Neural progenitor cell (in vitro differentiated cells): ENCODE results near the genes TMEM121B and PEX26.

- RAMPAGE, long total RNA = no peak
Observed at GRCh38 chr22:16599505-16600009, 6.9 kb upstream of the CCT8L2 start.

DNA sequence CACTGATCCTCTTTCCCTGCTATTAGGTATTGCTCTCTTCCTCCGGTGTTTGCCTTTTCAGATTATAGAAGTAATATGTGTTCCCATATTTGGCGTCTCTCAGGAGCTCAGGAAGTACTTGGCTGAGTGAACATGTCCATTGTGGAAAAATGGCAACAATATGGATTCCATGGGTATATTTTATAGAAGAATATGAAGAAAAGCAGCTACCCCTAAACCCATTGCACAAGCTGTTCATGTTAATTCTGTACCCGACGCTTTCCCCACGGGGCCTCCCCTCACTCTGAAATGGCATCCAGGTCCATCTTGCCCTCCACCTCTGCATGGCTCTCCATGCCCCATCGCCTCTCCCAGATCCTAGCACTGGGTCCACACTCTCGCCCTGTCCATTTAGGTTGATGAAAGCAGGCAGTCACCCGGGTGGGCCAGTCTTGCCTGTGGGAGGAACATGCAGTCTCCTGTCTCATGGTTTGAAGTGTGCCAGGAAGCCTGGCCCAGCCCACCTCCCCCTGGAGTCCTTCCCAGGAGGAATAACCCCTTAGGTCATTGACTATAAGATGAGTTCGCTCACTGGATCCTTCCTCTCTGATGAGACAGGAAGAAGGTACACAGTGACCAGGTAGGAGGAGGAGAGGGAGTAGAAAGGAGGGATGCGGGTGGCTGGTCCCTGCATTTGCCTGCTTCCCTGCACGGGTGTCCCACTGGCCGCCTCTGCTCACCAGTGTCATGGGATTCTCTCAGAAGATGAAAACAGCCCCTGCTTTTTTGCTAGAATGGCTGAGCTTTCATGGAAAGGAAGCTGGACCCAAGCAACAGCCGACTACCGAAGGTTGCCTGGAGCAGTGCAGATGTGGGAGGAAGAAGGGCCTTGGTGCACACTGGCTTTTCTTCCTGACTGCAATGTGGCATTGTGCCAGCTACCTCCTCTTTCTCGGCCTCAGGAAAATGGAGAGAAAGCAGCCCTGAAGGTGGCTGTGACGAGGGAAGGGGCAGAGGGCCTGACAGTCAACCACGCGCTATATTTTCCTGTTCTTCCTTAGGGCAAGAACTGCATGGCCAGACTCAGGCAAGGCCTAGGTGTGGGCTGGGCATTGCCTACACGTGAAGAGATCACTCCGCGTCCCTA, 6.8 kb downstream of the TMEM121B start:
- RAMPAGE, long total RNA = no peak

DNA sequence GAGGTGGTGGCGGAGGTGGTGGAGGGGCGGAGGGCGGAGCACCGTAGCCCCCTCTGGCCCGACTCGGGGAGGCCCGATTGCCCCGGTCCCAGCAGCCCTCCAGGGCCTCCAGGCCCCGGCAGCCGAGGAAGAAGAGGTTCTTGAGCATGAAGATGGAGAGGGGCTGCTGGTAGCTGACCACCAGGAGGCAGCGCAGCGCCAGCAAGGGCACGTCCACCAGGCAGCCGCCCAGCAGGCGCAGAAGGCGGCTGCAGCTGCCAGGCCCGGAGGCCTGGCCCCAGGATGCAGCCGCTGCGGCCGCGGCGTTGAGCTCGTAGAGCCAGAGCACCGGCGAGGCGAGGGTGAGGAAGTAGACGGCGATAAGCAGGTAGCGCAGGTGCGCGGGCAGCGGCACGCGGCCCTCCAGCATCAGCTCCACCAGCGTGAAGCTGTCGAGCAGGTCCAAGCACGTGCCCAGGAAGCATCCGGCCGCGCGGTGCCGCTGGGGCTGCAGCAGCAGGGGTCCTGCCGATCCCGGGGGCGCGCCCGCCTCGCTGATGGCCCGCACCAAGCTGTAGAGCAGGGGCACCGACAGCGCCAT, 1.6 kb downstream of the TMEM121B start:
- RAMPAGE, long total RNA = no peak

- RAMPAGE, long total RNA = no peak
Observed at GRCh38 chr22:17120714-17122080, at the start of gene TMEM121B. Gene TMEM121B (minus strand): TSS chr22:17121360.

GRCh38 chr22:17264310-17265165, 45.3 kb upstream of the ADA2 start:
- RAMPAGE, long total RNA = no peak

- RAMPAGE, long total RNA = no peak
Observed at GRCh38 chr22:17385444-17386396, 16.5 kb downstream of the CECR2 start.

DNA sequence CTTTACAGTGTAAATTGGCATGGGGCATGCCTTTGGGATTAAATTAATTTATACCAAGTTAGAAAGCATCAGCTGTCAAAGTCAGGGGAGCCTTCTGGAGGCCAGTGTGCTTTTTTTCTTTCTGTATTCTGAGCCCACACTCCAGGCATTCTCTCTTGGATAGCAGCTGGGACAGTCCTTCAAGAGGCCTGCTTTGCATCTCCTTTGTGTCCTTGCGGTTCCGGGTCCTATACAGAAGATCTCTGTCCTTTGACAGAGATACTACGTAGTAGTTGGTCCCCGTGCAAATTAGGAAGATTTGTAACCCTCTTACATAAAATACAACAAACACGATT, 91.1 kb upstream of the SLC25A18 start:
- RAMPAGE, long total RNA = no peak

- RAMPAGE, long total RNA = no peak
Observed at GRCh38 chr22:17758016-17758645, 16.1 kb downstream of the BID start.

- RAMPAGE, long total RNA = no peak
Observed at GRCh38 chr22:17769283-17770351, 4.7 kb downstream of the BID start.

GRCh38 chr22:17776108-17776322, 1.7 kb upstream of the BID start:
- RAMPAGE, long total RNA = no peak

DNA sequence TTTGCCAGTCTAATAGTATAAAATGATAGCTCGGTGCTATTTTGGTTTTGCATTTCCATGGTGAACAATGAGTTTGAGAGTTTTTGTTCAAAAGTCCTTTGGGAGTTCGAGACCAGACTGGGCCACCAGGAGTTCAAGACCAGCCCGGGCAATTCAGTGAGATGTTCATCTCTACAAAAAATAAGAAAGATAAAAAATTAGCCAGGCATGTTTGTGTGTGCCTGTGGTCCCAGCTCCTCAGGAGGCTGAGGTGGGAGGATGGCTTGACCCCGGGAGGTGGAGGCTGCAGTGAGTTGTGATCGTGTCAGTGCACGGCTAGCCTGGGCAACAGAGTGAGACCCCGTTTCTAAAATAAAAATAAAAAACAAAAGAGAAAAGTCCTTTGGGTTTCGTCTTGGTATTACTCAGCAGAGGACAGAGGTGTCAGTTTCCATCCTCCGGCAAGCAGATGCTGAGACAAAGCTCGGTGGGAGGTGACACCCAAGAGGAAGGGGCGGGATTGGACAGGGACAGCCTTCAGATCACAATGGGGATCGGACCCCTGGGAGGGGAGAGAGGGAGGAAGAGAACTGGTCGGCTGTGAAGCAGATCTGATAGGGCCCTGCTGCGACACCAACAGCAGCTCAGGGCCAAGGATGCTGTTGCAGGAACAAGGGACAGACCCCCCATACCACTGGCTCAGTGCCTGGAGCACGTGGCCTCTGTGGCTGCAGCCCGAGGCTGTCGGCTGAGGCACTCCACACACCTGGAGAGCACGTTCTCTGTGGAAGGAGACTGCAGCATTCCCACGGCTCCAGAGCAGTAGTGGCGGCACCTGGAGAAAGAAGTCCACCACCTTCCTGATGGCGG, 5.1 kb upstream of the BID start:
- RAMPAGE, long total RNA = no peak

- RAMPAGE, long total RNA = no peak
Observed at GRCh38 chr22:17780504-17781054, 6.3 kb upstream of the BID start.

DNA sequence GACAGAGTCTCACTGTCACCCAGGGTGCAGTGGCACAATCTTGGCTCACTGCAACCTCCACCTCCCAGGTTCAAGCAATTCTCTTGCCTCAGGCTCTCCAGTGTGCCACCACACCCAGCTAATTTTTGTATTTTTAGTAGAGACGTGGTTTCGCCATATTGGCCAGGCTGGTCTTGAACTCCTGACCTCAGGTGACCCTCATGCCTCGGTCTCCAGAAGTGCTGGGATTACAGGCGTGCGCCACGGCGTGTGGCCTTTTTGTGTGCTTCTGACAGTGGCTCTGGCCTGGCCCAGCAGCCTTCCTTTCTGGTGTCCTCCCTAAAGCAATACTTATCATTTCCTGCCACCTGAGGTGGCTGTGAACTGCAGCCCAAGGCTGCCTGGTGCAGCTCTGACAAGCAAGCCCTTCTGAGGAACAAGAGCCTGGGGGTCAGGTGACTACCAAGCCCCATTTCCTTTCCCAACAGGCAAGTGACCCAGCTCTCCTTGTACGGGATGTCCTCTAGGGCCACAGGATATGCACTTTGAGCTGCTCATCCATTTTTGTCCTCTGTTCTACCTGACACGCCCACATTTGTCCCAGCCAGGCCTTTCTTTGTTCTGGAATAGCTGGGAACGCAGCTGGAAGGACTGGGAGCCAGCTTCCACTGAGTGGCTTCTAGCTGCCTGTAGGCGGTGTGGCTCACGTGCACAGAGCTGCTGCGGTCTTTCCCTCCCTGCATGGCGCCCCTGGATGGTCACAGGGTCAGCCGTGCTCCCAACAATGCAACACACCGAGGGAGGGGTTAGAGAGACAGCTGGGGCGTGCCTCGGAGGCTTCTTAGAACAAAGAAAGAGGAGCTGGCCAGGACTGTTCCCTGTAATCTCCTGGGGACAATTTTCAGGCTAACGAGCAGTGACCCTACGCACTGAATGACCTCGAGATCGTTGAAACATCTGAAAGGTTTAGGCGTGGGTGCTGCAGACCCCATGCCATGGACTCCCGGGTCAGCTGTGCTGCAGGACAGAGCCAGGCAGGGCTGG, 12.3 kb upstream of the BID start:
- RAMPAGE, long total RNA = no peak

GRCh38 chr22:17831179-17832238, 57.2 kb upstream of the BID start:
- RAMPAGE, long total RNA = no peak

- RAMPAGE, long total RNA = no peak
Observed at GRCh38 chr22:17841538-17842305, 67.5 kb upstream of the BID start.

DNA sequence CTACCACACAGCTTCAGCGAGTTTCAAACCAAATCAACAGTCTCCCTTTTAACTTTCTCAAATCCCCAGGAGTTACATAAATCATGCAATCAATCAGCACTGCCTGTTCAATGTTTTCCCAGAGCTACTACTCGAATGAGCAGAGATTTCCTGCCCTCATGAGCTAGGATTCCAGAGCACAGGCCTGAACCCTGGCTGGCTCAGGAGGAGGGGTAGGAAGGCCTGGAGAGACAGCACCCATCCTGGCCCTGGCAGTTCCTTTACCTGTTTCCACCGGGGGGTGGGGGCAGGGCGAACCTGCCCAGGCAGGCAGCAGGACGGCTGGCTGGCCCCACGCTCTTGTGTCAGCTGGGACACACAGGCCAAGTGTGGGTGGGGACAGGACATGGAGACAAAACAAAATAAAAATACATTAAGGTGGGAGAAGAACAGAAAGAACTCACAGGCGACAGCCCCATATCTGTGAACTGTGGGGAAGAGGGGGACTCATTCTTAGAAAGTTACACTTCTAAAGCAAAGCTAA, 109.8 kb upstream of the BID start:
- RAMPAGE, long total RNA = no peak

- RAMPAGE, long total RNA = no peak
Observed at GRCh38 chr22:18077626-18078798, at the start of gene PEX26. Gene PEX26 (plus strand): TSS chr22:18077990.

DNA sequence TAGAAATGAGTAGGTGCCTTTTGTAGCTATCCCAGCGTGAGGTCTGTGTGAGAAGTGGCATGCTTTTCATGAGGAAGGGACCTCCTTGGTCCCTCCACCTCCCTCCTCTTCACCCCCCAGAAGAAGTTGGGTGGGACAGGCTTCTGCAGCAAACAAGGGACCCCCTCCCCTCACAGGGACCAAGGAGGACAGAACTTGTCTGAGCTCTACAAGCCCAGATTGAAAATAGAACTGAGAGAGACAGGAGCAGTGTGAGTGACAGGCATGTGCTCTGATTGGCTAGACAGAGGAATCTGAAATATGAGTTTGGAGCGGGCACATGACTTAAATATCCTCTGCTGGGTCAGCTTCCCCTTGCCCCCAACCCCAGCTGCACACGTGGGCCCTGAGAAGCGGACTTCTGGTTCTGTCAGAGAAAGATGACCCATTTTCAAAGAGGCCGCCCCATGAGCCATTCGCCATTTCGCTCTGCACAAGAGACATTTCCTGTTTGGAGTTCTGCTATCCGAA, 5.2 kb downstream of the TUBA8 start:
- RAMPAGE, long total RNA = no peak

DNA sequence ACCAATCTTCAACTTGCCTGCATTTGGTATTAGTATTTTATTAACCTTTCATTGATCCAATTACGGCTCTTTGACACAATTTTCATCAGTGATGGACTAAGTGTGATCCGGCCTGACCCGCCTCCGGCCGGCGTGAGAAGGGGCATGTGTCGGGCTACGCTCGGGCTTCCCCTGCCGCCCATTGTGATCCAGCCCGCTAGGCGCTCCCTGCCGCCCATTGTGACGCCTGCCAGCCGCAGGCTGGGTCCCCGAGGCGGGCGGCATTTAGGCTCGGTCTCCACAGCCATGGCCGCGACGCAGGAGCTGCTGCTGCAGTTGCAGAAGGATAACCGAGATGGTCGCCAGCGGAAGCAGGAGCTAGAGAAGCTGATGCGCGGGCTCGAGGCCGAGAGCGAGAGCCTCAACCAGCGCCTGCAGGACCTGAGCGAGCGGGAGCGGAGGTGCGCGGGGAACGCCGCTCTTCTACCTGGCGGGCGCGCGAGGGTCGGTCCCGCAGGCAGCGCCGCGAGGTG, 291 bp downstream of the TMEM191B start:
- RAMPAGE, long total RNA = no peak

DNA sequence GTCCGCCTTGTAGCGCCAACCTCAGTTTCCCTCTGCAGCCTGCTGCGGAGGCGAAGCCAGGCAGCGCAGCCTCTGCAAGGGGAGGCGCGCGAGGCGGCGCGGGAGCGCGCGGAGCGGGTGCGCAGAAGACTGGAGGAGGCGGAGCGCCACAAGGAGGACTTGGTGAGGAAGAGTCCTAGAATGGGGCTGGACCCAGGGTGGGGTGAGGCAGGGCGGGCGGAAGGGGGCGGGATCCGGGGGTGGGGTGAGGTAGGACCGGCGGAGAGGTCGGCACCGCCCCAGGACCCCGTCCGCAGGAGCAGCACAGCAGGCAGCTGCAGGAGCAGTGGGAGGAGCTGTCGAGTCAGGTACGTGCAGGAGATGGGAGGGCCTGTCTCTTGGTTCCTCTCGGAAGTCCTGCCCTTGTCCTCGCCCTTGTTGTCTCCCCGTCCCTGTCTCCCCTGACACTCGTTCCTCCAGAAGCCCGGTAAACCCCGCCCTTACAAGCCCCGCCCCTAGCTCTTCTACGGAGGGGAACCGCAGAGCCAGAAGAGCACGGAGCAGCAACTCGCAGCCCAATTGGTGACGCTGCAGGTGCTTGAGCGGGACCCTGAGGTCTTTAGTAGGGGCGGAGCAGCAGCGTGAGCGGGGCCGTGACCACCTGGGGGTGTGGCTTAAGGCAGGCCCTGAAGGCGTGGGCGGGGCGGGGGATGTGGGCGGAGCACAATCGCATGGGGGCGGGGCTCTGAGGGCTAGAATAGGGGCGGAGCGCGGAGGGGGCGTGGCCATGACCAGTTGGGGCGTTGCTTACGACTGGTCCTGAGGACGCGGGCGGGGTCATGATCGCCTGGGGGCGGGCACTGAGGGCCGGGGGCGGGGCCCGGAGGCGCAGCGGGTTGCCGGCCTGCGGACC, 1.2 kb downstream of the TMEM191B start:
- RAMPAGE, long total RNA = no peak